Cardiac ventricle fibroblast (primary cell): ENCODE data around the genes RTN4R and SNAP29.

DNA sequence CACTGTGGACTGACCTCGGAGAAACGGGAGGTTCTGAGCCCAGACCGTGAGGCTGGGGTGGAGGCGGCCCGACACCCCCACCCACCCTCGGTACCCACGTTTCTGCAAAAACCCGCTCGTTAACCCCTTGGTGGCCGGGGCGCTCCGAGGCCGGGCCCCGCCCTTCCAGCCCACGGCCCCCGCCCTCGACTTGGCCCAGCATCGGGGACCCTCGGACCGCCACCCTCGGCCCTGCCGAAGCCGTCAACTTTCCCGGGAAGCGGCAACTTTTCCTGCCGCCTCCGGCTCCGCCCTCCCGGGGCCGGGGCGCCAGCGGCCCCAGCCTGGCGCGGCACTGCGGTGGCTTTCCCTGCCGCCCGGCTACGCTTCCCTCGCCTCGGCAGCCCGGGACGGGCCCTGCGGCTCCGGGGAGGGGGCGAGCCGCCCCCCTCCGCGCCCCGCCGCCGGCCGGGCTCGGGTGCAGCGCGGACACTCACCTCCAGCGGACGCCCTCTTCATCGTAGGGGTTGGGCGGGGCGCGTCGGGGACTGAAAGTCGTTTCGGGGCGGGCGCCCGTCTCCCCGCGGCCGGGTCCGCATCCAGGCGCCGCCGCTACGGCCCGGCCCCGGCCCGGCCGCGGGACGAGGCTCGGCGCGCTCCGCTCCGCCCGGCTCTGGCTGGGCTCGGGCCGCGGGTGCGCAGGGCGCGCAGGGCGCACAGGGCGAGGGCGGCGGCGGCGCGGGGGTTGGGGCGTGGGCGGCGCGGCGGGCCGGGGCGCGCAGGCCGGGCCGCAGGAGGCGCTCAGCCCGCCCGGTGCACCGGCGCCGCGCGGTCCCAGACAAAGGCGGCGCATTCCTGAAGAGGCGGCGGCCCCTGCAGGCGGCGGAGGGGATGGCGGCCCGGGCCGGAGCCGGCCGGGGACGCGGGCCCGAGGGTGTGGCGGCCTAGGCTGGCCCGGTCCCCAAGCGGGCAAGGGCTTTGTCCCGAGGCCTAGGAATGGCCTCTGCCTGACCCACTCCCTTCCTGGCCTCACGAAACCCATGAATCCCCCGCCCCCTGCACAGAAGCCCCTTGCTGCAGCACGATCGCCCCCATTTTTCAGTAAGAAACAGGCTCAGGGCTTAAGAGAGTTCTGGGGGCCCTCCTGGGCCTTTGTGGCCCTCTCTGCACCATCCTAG is at the start of gene RTN4R:
RTN4R (minus strand) TSS at position 724 of the 1,157 bp plus-strand sequence.
- RAMPAGE, long total RNA = no peak

DNA sequence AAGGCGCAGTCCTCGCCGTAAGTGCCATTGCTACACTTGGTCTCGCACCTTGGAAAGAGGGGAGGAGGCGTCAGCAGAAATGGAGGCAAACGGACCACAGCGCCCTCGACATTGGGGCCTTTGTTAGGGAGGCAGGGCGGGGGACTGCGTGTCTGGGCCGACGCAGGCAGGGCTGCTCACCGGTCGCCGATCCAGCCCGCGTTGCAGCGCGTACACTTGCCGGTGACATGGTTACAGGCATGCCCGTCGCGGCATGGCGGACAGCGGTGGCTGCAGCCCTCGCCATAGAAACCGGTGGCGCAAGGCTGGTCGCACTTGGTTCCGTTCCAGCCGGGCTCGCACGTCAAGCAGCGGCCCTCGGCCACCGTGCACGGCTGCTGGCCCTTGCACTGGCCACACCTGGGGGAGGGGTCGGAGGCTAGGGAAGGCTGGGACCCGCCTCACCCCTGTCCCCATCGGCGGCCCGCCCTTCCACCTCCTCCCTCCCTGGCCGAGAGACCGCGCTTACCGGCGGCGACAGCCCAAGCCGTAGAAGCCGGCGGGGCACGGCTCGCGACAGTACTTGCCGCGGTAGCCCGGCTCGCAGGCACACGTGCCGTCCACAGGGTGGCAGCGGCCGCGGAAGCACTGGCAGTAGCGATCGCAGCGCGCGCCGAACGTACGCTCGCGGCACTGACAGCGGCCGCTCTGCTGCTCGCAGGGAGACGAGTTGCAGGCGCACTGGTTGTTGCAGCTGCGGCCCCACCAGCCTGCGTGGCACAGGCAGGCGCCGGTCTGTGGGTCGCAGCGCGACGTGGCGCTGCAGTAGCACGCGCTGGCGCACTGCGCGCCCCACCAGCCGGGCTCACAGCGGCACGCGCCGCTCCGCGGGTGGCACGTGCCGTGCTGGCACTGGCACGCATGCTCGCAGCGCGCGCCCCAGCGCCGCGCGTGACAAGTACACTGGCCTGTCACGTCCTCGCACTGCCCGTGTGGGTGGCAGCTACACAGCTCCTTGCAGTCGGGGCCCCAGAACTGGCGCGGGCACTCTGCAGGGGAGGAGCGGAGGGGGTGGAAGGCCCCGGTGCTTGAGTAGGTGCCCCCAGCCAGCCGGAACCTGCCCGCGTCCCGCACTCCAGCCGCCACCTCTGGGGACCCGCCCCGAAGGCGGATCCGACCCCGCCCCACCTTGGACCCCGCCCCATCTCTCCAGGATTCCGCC is 6.7 kb downstream of the SCARF2 start:
- RAMPAGE, long total RNA = no peak

- RAMPAGE, long total RNA = no peak
Observed at GRCh38 chr22:20438240-20438887, 739 bp upstream of the SCARF2 start.

DNA sequence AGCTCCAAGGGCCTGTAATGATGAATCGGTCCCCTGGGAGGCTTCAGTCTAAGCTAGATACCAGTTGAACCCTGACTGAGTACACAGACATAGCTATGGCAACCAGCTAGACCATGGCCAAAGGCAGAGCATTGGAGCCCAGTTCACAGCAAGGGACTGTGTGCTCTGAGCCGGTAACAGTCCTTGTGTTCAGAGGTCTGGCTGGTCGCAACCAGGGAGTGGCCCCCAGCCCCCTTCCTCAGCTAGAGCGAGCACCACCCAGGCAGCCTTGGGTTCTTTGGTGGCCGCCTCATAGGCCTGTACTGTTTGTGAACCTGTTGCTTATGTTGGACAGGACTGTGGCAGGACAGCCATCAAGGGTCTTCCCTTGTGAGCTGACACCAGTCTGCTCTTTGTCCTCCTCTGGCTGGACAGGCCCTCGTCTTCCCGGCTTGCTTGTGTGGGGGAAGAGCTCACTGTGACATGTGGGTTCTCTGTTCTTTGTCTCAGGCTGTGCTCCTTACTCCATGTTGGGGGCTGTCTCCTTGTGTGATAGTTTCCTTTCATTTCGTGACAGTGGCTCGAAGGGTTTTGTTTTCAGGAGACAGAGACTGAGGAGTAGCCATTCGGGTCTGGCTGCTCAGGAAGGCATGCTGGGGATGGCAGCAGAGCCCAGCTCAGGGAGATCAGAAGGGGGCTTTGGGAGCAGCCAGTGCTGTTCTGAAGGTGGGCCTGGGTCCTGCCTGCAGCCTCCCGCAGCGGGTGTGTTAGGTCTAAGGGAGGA is 25.2 kb downstream of the MED15 start:
- RAMPAGE, long total RNA = no peak

DNA sequence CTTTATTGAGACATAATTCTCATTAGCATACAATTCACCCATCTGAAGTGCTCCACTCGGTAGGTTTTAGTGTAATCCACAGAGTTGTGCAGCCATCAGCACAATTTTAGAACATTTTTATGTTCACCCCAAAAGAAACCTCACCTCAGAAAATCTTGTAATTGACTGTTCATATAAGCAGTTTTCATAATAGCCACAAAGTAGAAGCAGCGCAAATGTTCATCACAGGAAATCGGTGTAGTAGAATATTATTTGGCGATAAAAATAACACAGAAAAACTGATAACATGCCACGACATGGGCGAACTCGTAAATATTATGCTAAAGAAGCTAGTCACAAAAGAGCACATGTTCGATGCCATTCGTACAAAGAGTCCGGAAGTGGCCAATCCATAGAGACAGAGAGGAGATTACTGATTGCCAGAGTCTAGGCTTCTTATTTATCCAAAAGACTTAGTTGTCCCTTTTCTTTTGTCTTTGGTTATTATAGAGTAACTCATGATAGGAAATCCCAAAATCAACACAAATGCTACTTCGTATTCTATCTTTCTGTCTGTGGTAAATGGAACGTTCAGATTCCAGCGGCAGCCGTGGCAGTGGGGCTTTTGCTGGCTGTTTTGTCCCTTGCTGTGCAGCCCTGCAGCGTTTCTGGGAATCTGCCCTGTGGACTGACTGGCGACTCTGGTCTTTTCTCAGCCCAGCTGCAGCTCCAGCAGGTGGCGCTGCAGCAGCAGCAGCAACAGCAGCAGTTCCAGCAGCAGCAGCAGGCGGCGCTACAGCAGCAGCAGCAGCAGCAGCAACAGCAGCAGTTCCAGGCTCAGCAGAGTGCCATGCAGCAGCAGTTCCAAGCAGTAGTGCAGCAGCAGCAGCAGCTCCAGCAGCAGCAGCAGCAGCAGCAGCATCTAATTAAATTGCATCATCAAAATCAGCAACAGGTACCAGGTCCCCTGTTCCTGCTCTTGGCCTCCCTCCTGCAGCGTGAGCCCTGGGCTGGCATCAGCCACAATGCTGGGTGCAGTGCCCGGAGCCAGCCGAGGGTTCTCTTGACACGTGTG is 56.7 kb downstream of the MED15 start:
- RAMPAGE, long total RNA = no peak

DNA sequence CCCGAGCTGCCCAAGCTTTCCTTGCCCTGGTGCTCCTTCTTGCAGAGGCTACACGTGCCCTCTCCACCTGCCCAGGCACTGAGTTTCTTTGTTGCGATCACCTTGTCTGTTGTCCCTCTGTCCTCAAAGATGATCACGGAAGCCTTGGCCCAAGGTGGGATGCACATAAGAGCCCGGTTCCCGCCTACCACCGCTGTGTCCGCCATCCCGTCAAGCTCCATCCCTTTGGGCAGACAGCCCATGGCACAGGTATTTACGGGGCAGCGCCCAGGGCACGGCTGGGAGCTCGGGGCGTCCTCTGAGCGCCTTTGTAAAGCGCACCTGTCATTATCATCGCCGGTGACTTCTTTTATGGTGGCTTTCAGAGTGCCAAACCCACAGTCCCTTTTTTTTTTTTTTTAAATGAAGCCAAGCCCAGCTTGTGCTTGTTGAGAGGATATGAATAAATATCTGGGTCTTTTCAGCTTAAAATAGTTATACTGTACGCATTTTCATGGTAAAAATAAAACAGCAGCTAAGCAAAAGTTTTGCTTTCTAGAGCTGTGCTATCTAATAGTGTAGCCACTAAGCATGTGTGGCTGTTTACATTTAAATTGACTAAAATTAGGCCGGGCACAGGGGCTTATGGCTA is 67.7 kb downstream of the MED15 start:
- RAMPAGE, long total RNA = no peak

GRCh38 chr22:20748789-20749803 is 24.8 kb upstream of the SERPIND1 start:
- RAMPAGE, long total RNA = no peak

- RAMPAGE, long total RNA = no peak
Observed at GRCh38 chr22:20752778-20753481, 21.0 kb upstream of the SERPIND1 start.

- RAMPAGE, long total RNA = no peak
Observed at GRCh38 chr22:20810611-20811156, 36.8 kb downstream of the SERPIND1 start.

DNA sequence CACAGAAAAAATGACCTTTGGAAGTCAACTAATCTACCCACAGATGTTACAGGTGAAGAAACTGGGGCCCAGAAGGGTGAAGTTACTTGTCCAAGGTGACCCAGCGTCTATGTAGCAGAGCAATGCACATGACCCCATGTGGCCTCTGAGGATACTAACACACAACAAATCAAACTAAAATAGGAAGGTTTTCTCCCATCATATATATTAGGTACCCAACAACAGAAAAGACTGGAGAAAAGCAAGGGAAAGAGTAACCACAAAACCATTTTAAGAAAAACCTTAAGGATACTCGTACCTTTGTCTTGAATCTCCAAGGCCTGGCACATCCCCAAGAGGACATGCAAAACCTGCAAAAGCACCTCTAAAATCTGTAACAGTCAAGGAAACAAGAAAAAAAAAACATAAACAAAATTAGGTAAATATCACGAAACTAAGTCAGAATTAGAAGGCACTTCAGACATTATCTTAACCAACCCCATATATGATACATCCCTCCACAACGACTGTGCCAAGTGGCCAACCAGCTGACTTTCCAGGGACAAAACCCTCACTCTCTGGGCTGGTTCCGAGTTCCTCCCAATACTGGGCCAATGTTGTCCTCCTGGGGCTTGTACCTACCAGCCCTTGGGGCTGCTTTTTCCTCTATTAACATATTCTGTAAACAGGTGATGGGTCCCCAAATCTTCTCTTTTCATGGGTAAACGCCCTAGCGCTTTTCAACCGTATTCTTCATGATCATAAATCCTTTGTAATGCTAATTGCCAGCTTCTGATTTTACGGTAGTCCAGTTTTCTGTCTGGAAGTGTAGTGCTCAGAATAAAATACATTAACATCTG is 38.2 kb downstream of the PI4KA start:
- RAMPAGE, long total RNA = no peak

- RAMPAGE, long total RNA = start-site peak on the plus strand at chr22:20859010-20859095, 765 and 158 reads in 2 replicates
Observed at GRCh38 chr22:20858940-20859562, at the start of gene SNAP29. TSS of gene SNAP29 (plus strand) at chr22:20859007.

- RAMPAGE, long total RNA = no peak
Observed at GRCh38 chr22:20865384-20866855, 7.1 kb downstream of the SNAP29 start.

DNA sequence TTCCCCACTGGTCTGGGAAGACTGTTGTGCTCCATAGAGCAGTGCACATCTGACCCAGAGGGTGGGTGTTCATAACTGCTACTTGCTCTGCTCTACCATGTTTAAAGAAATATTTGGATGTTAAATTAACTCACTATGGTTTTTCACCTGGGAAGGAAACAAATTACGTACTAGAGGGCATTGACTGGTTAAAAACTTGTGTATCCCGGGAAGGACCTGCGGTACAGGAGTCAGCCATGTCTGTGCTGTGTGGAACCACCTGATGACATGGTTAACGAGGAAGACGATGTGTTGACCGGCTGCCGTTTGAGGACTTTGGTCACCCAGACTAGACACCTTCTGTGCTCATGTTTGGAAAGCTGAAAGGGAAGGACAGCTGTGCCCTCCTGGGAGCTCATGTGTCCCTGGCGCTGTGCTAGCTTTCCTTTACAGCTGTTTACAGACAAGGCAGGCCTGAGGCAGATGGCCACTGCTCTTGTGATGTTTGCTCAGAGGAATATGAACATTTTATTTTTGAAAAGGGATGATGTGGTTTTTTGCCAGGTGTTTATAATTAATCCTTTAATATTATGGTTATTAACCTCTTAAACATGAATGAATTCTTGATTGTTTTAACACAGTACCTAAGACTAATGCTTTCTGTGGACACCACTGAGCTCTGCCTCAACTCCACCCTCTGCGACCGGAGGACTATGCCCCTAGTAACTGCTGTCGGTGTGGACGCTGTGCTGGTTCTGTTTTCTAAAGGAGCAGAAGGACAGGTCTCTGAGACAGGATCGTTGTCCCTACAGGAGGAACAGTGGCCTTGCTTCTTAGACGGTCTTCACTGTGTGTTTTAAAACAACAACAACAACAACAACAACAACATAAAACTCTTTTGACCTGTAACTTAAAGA is 14.2 kb upstream of the AIFM3 start:
- RAMPAGE, long total RNA = no peak

DNA sequence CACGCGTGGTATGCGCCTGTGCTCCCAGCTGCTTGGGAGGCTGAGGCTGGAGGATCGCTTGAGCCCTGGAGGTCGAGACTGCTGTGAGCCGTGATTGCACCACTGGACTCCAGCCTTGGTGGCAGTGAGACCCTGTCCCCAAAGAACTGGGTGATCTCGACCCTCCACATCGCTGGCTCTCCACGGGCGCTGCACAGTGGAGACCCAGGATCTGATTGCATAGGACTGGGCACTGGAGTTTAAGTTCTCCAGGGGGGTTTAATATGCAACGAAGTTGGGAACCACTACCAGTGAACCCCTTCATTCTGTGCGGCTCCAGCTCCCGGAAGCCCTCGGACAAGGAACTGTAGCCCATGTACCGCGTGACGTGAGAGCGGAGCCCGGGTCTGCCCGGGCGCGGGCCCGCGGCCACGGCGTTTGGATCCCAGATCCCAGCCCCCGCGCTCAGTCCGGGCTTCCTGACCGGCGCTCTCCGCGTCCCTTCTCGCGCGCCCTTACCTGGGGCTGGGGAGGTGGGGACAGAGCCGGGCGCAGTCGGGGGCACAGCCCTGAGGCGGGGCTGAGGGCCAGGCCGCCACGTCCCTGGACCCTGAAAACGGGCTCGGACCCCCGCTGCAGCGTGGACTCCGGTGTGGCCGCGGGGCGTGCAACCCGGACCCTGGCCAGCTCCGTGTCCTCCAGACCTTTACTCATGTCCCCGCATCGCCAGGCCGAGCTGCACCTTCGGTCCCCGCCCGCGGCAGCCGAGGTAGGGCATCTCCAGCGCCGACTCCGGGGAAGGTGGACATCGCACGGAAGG is 10.1 kb upstream of the AIFM3 start:
- RAMPAGE, long total RNA = no peak

GRCh38 chr22:20957538-20958114 is 9.4 kb upstream of the AIFM3 start:
- RAMPAGE, long total RNA = no peak

- RAMPAGE, long total RNA = no peak
Observed at GRCh38 chr22:21013647-21014023, 1.3 kb upstream of the P2RX6 start.

DNA sequence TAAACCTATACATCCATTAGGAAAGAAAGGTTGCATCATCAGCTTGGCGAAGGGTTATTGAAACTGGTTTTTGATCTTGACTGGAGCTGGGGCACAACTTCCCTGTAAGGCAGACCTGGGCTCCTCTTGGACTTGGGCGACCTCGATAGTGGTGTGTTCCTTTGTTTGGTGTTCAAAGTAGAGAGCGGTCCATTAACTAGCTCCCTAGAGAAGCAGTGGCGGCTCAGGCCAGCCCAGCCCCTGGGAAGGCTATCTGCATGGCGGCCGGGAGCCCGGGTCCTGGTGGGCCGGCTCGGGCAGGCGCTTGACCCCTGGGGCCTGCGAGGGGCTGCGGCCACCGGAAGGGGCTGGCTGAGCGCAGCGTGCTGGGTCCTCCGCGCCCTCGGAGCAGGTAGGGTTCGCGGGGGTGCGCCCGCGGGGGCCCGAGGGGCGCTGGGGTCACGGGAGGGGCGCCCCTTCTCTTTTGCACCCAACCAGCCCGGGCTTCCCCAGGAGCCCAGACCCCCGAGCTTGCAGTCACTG is 763 bp upstream of the HIC2 start:
- RAMPAGE, long total RNA = no peak

DNA sequence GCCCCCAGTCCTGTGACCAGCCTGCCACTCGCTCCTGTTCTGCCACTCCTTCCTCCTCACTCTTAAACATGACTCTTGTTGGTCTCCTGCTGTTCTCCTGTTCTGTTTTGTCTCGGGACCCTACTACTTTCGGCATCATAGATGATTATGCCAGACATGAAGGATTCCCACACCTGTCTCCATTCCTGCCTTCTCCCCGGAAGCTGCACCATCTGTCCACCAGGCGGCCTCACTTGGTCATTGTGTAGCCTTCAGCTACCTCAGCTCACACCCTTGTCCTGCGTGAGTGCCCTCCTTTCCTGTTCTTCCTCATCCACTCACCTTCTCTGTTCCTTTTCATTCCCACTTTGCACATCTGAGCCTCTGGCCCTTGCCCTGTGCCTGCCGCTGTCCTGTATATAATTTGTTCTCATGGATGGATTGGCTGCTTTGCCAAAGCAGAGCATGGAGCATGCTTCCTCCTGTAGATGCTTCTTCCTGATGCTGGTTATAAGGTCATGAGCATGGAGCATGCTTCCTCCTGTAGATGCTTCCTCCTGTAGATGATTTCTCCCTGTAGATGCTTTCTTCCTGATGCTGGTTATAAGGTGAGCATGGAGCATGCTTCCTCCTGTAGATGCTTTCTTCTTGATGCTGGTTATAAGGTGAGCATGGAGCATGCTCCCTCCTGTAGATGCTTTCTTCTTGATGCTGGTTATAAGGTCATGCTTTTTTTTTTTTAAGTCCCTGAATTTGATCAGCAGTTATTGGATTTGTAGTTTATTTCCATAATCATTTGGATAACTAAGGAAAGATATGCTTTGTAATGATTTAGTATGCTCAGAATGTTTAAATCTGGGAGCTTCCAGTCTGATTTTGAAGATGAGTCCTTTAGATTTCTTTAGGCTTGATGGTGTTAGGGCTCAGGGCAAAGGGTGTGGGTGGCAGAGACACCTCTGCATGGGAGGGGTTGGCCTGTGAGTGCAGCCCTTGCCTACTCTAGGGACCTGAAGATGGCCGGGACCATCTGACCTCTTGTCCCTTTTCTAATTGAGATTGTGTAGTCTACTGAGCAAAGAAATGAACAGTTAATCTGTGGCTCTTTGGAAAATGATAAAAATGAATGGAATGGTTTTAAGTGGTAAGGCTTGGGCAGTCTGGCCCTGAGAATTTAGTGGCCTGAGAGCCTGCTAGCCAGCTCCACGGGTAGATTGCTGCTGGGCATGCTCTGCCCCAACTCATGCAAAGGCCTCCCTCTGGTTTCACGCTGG is 26.7 kb downstream of the UBE2L3 start:
- RAMPAGE, long total RNA = no peak

GRCh38 chr22:21623077-21624079 is 6.4 kb downstream of the YDJC start:
- RAMPAGE, long total RNA = no peak

- RAMPAGE, long total RNA = no peak
Observed at GRCh38 chr22:21626087-21626893, 3.5 kb downstream of the YDJC start.